ENCODE data around the genes GBX2 and COPS8.

DNA sequence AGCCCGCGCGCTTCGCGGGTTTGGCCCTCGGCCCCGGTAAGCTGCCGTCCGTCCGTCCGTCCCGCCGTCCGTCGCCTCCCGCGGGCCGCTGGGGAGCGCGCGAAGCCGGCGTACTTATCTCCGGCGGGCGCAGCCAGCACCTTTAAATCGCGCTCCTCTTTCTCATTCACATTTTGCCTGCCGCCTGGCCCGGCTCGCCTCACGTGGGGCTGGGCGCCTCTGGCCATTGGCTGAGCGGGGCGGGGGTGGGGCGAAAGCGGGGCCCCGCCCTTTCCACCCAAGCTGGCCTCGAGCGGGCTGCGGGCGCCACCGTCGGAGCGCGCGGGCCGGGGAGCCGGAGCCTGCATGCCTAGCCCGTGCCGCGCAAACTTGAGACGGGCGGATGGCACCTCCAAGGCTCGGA, at the start of gene GBX2:
GBX2 (minus strand) TSS at position 144 of the 403 bp plus-strand sequence.
- PRO-cap: no peak

DNA sequence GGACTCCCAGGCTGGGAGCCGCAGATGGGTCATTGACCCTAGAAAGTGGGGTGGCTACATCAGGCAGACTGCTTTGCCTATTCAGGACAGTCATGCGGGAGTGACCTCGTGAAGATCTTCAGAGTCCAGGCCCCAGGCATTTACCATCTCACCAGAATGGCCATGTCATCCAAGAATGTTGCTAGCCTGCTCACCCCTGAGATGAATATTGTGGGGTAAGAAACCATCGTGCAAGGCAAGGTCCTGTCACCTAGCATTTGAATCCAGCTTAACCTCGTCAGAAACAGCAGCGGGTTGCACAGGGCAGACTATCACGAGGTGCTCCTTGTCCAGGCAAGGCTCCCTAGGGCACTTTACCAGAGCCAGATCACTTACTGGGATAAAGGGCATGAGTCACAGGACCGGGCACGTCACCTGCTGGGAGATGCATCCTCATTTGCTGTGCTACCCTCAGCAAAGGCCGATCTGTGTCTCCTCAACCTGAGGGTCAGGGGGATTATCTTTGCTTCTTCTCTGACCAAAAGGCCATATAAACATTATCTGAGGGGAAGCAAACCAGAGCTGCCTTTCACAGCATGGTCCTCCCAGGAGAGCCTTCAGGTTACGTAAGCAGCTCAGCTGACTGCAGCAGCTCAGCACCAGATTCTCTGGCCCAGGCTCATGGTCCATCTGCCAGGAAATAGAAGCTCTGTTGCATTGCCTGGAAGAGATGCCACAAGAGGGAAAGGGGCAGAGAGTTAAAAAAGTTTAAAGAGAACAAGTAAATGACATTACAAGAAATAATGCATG, 162.4 kb downstream of the ACKR3 start:
- PRO-cap: no peak

GRCh38 chr2:236748142-236748953, 178.7 kb downstream of the ACKR3 start:
- PRO-cap: bidirectional peak, plus-strand start at chr2:236748701, minus-strand start at chr2:236748596

- PRO-cap: no peak
Measured at GRCh38 chr2:236985833-236986187, 99.9 kb upstream of the COPS8 start.

DNA sequence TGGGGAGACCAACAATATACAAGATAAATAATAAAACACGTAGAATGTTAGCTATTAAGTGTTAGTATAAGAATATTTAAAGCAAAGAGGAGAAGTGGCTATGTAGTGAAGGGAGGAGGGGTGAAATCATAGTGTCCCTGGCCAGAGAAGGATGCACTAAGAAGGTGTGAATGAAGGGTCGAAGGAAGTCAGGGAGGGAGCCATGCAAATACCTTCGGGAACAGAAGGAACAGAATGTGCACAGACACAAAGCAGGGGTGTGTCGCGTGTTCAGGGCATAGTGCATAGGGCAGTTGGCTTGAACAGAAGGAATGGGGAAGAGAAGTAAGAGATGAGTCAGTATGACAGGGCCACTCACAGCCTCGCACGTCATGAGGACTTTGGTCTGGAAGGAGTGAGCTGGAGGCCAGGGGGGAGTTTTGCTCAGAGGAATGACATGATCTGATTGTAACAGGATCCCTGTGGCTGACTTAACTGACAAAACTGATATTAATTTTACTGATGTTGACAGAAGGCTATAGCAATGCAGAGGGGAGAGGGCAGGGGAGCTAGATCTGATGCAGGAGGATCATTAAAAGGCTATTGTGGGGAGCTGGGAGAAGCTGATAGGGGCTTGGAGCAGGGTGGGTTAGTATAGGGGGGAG, 60.6 kb upstream of the COPS8 start:
- PRO-cap: no peak

GRCh38 chr2:237084983-237086083, at the start of gene COPS8:
Gene COPS8 (plus strand): TSS chr2:237085889.
- PRO-cap: bidirectional peak, plus-strand start at chr2:237085555, minus-strand start at chr2:237085507; bidirectional peak, plus-strand start at chr2:237085908, minus-strand start at chr2:237085821

DNA sequence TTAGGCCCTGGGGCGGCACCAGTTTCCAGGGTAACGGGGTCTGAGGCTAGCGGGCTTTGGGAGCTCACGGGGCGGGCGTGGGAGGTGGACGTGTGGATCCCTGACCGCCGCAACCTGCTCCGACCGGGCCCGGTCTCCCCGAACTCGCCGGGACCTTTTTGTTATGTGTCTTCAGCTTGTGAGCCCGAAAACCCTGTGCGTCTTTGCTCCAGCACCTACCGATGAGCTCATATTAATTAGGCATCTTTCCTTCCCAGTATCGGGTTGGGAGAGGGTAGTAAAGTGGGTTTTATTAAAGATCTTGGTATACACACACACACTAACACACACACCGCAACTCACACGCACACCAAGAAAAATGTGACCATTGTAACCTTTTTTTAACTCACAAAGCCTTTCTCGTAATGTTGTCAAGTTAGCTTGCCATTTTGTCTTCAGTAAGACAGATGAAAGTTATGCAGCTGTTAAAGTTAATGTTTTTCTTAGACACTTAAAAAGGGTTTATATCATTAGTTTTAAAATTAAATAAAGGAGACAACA, 465 bp downstream of the COPS8 start:
- PRO-cap: no peak

DNA sequence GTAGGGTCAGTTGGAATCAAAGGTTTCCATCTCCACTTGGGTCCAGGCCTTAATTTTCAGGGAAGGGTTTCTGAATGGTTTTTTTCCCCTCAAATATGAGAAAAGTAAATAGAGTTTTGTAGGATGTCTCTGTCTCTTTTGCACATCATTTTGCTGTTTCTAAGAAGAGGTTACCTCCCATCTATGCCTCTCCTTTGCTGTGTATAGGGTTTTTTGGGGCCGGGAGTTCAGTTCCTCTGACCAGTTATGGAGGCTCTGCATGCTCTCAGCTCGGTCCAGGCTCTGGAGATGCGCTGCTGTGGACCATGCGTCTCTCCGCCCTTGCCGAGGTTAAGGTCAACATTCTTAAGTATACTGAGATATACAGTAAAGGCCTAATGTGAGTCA, 98.3 kb downstream of the COPS8 start:
- PRO-cap: no peak

- PRO-cap: no peak
Measured at GRCh38 chr2:237223414-237223874, 137.8 kb downstream of the COPS8 start.

DNA sequence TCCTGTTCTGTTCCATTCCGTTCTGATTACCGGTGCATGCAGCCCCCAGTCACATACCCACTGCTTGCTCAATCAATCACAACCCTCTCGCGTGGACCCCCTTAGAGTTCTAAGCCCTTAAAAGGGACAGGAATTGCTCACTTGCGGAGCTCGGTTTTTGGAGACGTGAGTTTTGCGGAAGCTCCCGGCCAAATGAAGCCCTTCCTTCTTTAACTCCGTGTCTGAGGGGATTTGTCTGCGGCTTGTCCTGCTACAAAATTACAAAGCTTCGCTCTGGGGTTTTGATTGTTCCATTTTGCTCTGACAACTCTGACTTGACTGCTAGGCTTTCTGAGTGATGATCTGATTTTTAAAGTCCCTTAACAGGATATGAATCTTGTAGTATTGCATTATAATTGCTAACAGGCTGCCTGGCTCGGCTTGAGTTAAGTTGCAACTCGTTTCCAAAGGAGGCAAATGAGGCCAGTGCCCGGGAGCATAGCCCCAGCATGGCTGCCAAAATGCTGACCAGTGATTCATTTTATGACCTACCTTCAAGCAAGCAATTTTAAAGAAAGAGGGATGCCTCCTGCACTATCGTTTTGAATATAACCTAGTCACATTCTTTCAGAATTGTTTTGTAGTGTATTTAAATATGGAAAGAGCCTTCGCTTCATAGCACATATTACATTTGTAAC, 135.5 kb downstream of the COL6A3 start:
- PRO-cap: no peak

DNA sequence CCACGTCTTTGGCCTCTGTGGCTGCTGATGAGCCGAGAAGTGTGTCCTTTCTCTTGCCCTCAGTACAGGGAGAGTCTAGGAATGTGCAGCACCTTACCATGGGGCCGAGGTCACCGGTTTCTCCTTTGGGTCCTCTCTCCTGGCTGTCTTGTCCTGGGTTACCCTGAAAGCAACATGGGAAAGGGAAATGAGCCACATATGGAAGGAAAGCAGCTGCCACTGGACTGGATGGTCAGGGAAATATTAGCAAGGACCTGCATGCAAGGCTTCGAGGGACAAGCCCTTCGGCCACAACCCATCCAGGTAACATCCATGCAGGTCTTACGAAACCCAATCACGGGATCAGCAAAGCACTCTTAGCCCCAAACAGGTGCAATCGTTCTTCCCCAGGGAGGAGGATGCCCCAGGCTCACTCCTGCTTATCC, 56.2 kb downstream of the COL6A3 start:
- PRO-cap: no peak

DNA sequence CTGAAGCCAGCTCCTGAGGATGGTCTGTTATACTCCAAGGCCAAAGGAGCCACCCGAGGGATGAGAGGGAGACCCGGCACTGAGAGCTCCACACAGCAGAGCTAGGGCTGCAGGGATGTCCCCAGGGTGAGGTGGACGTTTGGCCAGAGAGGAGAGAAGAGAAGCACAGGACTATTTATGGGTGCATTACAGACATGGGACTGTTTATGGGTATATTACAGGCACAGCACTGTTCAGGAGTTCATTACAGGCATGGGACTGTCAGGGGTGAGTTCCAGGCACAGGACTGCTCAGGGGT, 15.2 kb upstream of the MLPH start:
- PRO-cap: unidirectional peak, plus-strand start at position 244 of the sequence

- PRO-cap: no peak
Measured at GRCh38 chr2:237473462-237473901, 13.6 kb upstream of the MLPH start.

GRCh38 chr2:237513174-237514268, 26.5 kb downstream of the MLPH start:
- PRO-cap: no peak

- PRO-cap: no peak
Measured at GRCh38 chr2:237614293-237614545, 13.2 kb upstream of the LRRFIP1 start.

GRCh38 chr2:237633194-237633725, 5.9 kb downstream of the LRRFIP1 start:
- PRO-cap: no peak

DNA sequence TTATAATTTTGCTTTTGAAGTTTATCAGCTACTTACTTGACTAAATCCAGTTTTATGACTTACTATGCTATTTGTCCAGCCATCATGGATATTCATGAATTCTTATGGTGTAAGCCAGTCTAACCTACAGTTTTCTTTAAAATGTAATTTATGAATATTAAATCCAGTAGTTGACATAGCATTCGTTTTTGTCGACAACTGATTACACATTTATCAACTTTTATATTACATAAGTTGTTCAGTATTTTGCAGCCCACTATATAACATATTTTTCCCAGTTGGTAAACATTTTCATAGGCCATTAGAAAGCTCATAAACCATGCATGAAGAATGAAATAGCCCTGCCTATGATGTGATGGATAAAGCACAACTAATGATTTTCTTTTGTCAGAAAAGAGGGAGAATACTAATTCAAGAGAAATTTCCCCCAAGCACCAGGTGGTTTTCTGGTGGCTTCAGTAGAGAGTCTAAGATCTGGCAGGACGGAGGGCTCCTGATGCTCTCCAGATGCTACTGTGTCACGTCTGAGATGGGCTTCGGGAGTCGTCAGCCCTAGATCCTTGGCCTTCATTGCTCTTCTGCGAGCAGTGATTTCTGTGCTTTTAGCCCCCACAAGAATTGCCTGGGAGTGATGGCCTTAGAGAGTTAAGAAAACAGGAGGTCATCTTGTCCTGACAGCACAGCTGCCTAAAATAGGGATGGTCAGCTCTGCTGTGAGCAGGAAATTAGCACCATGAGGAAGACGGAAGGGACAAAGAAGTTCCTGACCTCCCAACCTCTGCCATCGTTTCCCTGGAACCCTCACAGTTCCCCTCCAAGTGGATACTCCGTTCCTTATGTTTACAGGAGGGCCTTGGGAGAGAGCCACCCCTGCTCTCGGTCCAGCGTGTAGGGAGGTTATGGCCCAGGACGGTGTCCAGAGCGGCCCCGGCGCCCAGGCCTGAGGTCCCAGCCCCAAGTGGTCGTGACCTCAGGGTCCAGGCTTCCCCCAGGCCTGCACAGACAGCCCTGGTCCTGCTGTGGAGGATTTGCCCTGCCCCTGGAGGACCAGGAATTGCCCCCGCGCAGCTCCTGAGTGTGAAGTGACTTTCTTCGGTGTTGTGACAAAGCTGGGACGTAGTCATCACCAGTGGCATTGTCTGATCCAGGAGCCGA, 62.1 kb upstream of the RBM44 start:
- PRO-cap: no peak

- PRO-cap: no peak
Measured at GRCh38 chr2:237881505-237882051, 22.2 kb downstream of the RAMP1 start.

DNA sequence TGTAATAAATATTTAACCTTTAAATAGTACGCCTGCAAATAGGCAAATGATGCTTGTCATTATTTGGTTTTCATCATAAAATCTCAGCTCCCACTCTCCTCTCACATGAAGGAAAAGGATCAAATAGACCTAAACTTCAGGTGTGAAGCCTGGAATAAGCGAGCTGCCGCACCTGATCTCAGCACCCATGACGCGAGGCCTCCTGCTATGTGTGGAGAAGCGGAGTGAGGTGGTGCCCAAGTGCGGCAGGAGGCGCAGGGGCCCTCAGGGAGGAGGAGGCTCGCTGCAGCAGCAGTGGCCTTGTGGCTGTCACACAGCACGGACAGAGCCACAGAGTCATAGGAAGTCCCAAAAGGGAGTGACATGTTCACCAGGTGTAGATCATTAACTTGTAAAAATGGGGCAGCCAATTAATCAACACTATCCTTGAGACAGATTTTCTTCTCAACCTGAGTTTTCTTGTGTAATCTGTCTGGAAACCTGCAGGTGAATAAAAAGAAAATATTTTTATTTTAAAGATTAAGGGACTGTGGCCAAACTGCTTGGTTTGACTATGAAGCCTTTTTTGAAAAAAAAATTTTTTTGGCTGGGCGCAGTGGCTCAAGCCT, 9.1 kb downstream of the SCLY start:
- PRO-cap: no peak

DNA sequence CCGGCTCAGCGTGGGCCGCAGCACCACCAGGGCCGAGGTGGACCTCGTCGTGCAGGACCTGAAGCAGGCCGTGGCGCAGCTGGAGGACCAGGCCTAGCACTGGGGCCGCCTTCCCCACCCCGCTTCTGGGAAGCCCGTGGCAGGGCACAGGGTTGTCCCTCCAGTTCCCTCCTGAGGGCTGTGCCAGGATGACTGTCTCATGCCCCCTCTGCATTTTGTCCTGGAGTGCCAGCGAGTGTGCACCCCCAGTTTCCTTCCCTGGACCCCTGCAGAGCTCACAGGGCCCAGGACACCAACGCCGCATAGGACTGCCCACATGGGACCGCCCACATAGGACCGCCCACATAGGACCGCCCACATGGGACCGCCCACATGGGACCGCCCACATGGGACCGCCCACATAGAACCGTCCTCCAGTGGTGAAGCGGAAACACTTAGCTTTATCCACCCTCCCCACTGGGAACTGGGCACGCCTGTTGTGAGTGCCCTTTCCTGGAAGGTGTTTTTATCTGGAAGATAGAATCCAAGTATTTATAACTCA, 1.8 kb upstream of the ESPNL start:
- PRO-cap: no peak

Data from right common carotid artery plus branches (tissue), 1 donor.